Peripheral blood mononuclear cell (primary cell): ENCODE results near the gene FOXP1.

DNA sequence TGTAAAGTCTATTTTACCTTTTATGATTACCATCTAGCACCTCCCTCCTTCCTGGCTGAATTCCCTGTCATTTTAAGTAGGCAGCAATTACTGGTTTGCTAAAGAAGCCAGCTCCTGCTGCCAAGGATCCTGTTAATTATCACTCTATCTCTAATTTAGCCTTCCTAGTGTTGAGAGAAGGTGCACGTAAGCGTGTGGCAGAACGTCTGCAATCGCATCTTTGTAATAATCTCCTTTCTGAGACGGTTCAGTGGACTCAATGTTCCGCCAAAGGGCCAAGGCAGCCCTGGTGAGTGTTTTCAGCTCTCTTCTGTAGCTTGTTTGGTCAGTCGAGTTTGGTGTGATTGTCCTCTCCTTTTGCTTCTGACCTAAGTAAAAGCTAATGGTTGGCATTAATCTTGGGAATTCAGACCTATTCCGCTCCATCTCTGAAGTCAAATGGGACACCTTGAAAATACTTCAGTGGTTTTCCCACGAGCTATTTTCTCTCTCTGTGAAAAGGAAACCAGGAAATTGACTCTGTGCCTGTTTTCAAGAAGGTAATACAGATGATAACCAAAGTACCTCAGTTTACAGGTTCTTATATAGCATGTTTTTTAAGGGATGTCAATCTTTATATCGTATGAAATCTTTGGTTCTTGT, 24.3 kb downstream of the MITF start:
- PRO-cap, 8 experiments = no peak in any of the 8 experiments

GRCh38 chr3:69897835-69898710, 158.8 kb downstream of the MITF start:
- PRO-cap, 8 experiments = no peak in any of the 8 experiments

DNA sequence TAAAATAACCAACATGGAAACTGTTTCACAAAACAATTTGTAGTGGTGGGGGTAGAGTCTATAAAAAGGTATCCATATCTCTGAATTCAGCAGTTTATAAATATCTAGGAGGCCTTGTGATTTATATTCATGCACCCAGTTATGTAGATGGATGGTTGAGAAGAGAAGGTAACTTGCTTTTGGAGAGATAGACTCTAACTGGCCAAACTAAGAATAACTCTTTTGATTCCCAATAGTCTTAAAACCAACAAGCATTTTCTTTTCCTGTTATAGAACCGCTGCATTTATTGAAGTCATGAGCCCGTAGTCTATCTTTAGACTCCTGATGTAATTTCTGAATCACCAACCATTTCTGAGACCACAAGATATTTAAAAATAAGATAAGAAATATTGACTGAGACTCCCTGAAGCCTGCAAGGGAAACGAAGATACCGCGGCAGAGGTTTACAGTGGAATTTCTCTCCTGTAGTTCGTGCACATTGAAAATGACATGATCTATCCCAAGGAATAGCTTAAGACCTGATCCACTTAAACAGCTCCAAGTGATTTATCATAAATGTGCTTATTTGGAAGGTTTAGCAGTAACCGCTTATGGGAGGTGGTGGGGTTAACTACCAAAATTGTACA, 244.4 kb downstream of the MDFIC2 start:
- PRO-cap, 8 experiments = no peak in any of the 8 experiments

DNA sequence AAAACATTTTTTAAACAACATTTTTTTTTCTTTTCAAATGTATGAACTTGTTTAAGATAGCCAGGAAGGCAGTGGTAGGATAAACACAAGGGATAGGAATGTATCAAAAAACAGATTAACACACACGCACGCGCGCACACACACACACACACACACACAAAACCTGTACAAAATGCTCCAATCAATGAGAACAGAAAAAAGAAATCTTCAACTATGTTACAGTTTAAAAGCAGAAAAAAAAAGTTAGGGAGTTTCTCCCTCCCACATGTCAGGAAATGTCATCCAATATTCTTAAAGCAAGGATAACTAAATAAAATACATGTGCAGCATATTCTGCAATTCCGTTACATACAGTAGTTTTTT, 627.8 kb downstream of the FOXP1 start:
- PRO-cap, 8 experiments = no peak in any of the 8 experiments

- PRO-cap, 8 experiments = no peak in any of the 8 experiments
These were observed 556.5 kb downstream of the FOXP1 start for GRCh38 chr3:71026807-71027569.

DNA sequence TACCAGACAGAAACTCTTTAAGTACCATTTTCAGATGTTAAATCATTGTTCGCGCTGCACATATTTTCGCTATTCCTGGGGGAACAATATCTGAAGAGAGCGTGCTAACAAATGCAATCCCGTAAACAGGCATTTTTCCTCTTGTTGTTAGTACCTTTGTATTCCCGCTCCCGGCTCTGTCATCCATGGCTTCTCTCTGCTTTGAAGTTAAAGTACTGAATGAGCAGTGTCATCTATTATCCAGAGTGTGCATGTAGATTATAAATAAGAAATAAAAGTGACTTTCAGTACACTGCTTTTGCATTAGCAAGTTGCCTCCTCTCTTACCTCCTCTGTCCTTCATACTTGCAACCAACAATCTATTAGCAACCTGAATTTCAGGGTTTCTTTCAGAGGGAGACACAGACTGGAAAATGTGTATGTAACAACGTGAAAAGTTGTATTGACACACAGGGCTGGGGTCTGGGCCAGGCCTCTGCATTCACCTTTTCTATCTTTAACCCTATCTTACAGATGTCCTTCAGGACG, 412.1 kb downstream of the FOXP1 start:
- PRO-cap, 8 experiments = no peak in any of the 8 experiments

- PRO-cap, 8 experiments = no peak in any of the 8 experiments
These were observed 385.7 kb downstream of the FOXP1 start for GRCh38 chr3:71197619-71198443.

DNA sequence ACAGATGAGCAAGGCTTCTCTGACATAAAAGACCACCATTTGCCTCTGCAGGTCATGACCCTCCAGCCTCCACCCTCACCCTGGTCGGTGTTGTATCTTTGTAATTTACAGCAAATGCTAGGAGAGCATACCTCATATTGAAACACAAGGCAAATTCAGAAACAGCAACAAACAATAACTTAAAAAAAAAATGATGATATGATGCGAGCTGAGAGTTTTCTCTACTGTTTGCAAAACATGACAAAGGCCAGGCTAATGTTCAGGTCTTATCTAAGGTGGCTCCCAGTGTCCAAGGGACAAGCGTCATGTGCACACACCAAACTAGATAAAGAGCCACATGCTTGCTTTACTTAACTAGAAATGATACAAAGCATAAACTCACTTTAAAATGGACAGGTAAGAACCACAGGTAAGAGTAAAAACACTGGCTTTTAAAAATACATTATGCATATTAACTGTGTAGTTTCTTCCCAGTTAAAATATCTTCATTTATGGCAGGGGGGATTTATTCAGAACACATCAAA, 375.9 kb downstream of the FOXP1 start:
- PRO-cap, 8 experiments = no peak in any of the 8 experiments

GRCh38 chr3:71276326-71276989, 307.1 kb downstream of the FOXP1 start:
- PRO-cap, 8 experiments = no peak in any of the 8 experiments

GRCh38 chr3:71360473-71361021, 223.0 kb downstream of the FOXP1 start:
- PRO-cap, 8 experiments = no peak in any of the 8 experiments

- PRO-cap, 8 experiments = no peak in any of the 8 experiments
These were observed 192.0 kb downstream of the FOXP1 start for GRCh38 chr3:71391209-71392195.

GRCh38 chr3:71420505-71421146, 162.9 kb downstream of the FOXP1 start:
- PRO-cap, 8 experiments = no peak in any of the 8 experiments

GRCh38 chr3:71490456-71491241, 92.9 kb downstream of the FOXP1 start:
- PRO-cap, 8 experiments = peak in 1 of 8 experiments; most common minus-strand start chr3:71491156 (in 1)

DNA sequence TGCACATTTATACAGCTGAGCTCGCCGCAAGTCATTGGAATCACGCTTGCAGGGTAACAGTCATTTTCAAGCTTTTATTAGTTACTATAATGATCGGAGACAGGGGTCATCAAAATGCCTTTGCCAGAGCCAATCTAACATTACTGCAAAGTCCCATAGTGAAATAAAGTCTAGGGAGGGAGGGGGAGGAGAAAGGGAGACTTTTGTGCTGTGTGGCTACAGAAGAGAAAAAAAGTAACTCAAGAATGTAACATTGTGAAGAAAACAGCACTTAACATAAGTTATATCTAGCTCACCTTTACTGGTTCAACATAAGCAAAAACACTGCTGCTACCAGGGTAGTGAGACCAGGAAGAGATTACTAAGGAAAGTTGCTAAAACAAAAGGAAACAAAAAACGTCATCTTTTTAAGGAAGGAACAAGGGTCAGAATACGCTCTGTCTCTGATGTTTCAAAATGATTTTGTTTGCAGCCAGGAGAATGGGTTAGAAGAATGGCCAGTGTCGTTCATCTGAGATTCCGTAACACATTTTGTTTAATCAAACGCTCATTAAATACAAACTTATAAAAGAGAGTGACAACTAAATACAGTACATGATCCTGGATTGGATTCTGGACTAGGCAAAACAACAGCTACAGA, 68.0 kb downstream of the FOXP1 start:
- PRO-cap, 8 experiments = no peak in any of the 8 experiments

- PRO-cap, 8 experiments = no peak in any of the 8 experiments
These were observed 4.1 kb downstream of the FOXP1 start for GRCh38 chr3:71579470-71579794.

DNA sequence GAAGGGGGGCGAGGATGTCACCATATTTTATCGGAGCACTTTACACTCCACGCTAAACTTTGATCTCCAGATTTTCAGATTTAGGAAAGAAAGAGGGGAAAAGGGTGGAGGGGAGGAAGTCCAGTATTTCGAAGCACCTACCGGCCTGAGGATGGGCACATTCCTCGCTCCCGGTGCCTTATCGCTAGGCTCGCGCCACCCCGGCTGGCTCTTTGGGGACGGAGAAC, 2.4 kb downstream of the FOXP1 start:
- PRO-cap, 8 experiments = no peak in any of the 8 experiments

DNA sequence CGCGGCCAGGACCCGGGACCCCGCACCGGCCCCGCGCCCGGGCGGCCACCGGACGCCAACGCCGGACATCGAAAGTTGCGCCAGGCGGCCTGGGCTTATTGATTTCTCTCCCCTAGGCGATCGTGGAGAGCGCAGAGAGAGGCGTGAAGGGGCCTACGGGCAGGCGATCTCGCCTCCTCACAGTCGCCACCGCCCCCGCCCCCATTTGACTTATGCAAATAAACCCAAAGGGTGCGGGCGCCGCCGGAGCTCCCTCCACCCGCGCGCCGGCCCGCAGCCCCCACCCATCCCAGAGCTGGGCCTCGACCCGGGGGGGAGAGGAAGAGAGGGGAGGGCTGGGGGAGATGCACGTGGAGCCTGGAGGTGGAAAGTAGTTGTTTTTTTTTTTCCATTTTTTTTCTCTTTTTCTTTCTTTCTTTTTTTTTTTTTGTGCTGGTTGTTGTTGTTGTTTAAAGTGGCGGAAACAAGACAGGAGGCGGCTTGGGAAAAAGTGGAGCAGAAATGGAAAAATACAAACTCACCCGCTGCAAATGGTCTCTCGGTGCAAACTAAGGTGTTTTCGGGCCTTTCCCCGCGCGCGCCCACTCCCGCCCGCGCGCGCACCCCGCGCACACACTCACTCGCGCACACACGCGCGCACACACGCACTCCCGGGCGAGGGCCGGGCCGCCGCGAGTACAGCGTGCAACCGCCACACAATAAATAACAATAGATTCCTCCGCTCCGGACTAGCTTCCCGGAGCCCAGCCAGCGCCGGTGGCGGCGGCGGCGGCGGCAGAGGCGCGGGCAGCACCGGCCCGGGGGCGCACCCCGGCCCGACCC, at the start of gene FOXP1:
Gene FOXP1, minus strand, starts transcription at position 679 of the 822 bp plus-strand sequence.
- PRO-cap, 8 experiments = peak in 8 of 8 experiments; most common plus-strand start position 750 of the sequence (in 3); most common minus-strand start position 207 of the sequence (in 6)

DNA sequence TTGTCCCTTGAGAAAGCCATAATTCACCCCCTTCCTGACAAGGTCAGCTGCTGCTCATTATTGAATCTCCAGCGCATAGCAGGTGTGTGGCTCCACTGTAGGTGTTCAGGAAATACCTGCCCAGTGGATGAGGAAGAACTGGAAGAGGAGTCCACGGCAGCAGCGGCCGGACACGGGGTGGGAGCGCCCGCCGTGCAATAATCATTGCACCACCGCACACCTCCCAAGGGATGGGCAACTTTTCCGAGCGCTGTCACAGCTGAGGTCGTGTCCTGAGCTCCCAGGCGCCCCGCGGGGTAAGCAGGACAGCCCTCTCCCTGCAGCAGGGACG, 715 bp downstream of the EIF4E3 start:
- PRO-cap, 8 experiments = no peak in any of the 8 experiments

DNA sequence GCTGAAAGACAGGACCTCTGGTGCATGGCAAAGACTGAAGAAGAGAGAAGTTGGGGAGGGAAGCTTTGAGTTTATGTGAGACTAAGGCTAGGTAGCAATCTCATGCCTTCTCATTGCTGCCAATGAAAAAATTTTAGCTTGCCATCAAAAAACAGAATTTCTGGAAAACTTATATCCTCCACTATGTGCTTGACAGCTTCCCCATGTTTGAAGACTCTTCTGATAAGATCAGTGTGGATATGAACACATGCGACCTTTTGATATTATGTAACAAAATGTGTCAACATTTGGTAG, 380.8 kb upstream of the PROK2 start:
- PRO-cap, 8 experiments = no peak in any of the 8 experiments

- PRO-cap, 8 experiments = peak in 1 of 8 experiments; most common minus-strand start chr3:72317704 (in 1)
These were observed 530.8 kb downstream of the SHQ1 start for GRCh38 chr3:72317389-72317989.